ENCODE measurements around the genes CHFR and ZNF268.

GRCh38 chr12:131916810-131917505, 12.1 kb upstream of the PUS1 start:
- PRO-cap, 4 experiments, result no peak in any of the 4 experiments
- RAMPAGE, long total RNA, 2 experiments, result no peak in any of the 2 experiments
- RRBS, result 77% methylated on average over 4 of the region's 38 CpGs

DNA sequence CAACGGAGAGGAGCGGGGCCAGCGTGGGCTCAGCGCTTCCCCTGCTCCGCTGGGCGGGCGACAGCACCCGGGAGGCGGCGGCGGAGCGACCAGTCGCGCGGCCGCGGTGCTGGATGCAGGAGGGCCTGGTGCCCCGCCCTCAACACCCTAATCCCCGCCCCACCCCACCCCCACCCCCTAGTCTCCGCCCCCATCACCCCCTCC, 212 bp upstream of the PUS1 start:
- PRO-cap, 4 experiments, result peak in 4 of 4 experiments; most common minus-strand start position 115 of the sequence (in 3)
- RAMPAGE, long total RNA, 2 experiments, result no peak in any of the 2 experiments
- RRBS, result 1% methylated on average over 7 of the region's 20 CpGs

- PRO-cap, 4 experiments, result peak in 3 of 4 experiments; most common plus-strand start chr12:131950449 (in 1); most common minus-strand start chr12:131950311 (in 3)
- RAMPAGE, long total RNA, 2 experiments, result no peak in any of the 2 experiments
- RRBS, result 1% methylated on average over 34 of the region's 72 CpGs
These were observed 606 bp downstream of the EP400 start for GRCh38 chr12:131950213-131950882.

DNA sequence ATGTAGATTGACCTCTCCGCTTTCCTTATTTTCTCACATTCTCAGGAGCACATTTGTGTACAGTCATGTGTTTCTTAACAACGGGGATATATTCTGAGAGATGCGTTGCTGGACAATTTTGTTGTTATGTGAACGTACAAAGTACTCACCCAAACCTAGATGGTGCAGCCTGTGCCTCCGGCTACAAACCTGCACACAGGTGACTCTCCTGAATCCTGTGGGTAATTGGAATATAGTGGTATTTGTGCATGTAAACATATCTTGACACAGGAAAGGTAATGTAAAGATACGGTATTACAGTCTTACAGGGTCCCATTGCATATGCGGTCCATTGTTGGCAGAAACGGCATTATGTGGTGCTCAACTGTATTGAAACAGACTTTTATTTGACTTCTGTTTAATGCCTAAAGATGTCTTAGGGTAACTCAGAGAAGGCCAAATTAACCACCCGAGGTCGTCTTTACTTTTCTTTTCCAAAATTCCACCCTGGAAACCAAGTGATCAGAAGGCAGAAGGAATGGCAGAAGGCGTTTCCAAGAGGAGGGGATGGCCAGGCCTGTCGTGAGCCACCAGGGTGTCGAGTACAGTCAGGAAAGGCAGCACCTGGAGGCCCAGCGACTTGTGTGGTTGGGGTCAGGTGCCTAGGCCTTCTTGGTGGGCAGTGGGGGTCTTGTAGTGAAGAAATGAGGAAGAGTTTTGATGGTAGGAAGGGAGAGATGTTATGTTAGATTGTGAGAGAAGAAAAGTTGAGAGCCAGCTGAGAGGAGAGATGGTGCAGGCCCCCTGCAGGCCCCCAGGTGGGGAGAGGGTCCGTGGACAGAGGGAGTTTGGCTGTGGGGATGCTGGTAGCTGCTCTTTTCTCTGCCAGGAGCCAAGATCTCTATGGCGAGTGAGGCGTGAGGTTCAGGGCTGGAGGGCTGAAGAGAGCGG, 44.0 kb downstream of the EP400 start:
- PRO-cap, 4 experiments, result no peak in any of the 4 experiments
- RAMPAGE, long total RNA, 2 experiments, result no peak in any of the 2 experiments
- RRBS, result no CpG with 5 or more reads among the region's 18 CpGs

- PRO-cap, 4 experiments, result no peak in any of the 4 experiments
- RAMPAGE, long total RNA, 2 experiments, result no peak in any of the 2 experiments
- RRBS, result no CpG with 5 or more reads among the region's 29 CpGs
These were observed 41.7 kb downstream of the NOC4L start for GRCh38 chr12:132185716-132186525.

GRCh38 chr12:132310271-132310958, 19.0 kb downstream of the GALNT9 start:
- PRO-cap, 4 experiments, result no peak in any of the 4 experiments
- RAMPAGE, long total RNA, 2 experiments, result no peak in any of the 2 experiments
- RRBS, result 32% methylated on average over 6 of the region's 24 CpGs

DNA sequence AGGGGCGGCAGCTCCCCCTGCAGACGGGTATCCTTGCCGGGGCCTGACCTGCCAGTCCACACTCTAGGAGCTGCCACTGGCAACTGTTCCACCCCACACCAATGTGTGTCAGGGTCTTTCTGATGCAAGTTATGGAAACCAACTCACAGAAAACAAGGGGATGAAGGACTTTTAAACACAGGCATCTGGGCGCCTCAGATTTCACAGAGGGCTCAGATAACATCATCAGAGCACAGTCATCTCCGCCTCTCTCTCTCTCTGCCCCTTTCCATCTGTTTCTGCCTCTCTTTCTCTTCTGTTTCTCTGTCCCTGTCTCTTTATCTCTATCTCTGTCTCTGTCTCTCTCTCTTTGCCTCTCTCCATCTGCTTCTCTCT, 67.5 kb upstream of the FBRSL1 start:
- PRO-cap, 4 experiments, result no peak in any of the 4 experiments
- RAMPAGE, long total RNA, 2 experiments, result no peak in any of the 2 experiments
- RRBS, result no CpG with 5 or more reads among the region's 5 CpGs

- PRO-cap, 4 experiments, result no peak in any of the 4 experiments
- RAMPAGE, long total RNA, 2 experiments, result no peak in any of the 2 experiments
- RRBS, result no CpG with 5 or more reads among the region's 16 CpGs
These were observed 19.0 kb upstream of the FBRSL1 start for GRCh38 chr12:132470828-132471447.

- PRO-cap, 4 experiments, result no peak in any of the 4 experiments
- RAMPAGE, long total RNA, 2 experiments, result no peak in any of the 2 experiments
- RRBS, result 93% methylated on average over 4 of the region's 22 CpGs
These were observed 38.6 kb downstream of the FBRSL1 start for GRCh38 chr12:132528511-132528984.

DNA sequence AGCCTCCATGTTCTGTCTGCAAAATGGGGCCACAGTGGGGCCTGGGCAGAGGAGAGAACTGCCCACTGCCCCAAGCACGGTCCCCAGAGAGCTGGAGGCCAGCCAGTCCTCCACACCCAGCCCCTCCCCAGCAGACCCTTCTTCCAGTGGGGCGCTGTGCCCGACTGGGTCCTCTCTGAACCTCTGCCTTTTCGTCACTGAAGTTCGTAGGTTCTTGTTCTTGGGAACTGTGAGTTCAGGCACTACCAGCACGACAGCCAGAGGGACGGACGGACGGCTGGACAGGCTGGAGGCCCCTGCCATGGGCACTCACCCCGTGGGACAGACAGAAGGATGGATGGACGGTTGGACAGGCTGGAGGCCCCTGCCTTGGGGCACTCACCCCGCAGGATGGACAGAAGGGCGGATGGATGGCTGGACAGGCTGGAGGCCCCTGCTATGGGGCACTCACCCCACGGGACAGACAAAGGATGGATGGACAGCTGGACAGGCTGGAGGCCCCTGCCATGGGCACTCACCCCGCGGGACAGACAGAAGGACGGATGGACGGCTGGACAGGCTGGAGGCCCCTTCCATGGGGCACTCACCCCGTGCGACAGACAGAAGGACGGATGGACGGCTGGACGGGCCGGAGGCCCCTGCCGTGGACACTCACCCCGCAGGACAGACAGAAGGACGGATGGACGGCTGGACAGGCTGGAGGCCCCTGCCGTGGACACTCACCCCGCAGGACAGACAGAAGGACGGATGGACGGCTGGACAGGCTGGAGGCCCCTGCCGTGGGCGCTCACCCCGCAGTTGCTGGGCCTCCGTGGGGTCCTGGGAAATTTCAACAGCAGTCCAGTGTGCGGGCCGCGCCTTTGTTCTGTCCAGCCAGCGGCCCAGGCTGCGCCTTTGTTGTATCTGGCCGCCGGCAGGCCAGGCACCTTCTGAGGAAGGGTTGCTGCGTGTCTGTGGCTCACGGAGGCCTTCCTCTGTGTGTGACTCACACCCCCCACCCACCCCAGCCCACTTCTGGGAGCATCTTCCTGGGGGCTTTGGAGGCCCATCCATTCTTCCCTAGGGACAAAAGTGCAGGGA, 57.9 kb downstream of the LRCOL1 start:
- PRO-cap, 4 experiments, result no peak in any of the 4 experiments
- RAMPAGE, long total RNA, 2 experiments, result start-site peak on the plus strand in 1 of 2 experiments, centred at position 187 of the sequence, 13 reads per replicate
- RRBS, result no CpG with 5 or more reads among the region's 45 CpGs

GRCh38 chr12:132602809-132603356, 7.5 kb downstream of the LRCOL1 start:
- PRO-cap, 4 experiments, result peak in 2 of 4 experiments; most common plus-strand start chr12:132603220 (in 1); most common minus-strand start chr12:132602987 (in 1)
- RAMPAGE, long total RNA, 2 experiments, result no peak in any of the 2 experiments
- RRBS, result no CpG with 5 or more reads among the region's 26 CpGs

- PRO-cap, 4 experiments, result peak in 3 of 4 experiments; most common plus-strand start chr12:132622749 (in 3)
- RAMPAGE, long total RNA, 2 experiments, result no peak in any of the 2 experiments
- RRBS, result no CpG with 5 or more reads among the region's 14 CpGs
These were observed 3.9 kb downstream of the P2RX2 start for GRCh38 chr12:132622266-132622993.

GRCh38 chr12:132823947-132824945, 4.4 kb downstream of the GOLGA3 start:
- PRO-cap, 4 experiments, result no peak in any of the 4 experiments
- RAMPAGE, long total RNA, 2 experiments, result no peak in any of the 2 experiments
- RRBS, result no CpG with 5 or more reads among the region's 18 CpGs

- PRO-cap, 4 experiments, result peak in 4 of 4 experiments; most common plus-strand start chr12:132887837 (in 2); most common minus-strand start chr12:132887572 (in 2)
- RAMPAGE, long total RNA, 2 experiments, result no peak in any of the 2 experiments
- RRBS, result 2% methylated on average over 14 of the region's 87 CpGs
These were observed at the start of gene CHFR for GRCh38 chr12:132887513-132888481. TSS of gene CHFR (minus strand) at chr12:132887605.

- PRO-cap, 4 experiments, result no peak in any of the 4 experiments
- RAMPAGE, long total RNA, 2 experiments, result no peak in any of the 2 experiments
- RRBS, result no CpG with 5 or more reads among the region's 3 CpGs
These were observed 3.7 kb downstream of the ZNF140 start for GRCh38 chr12:133084182-133085002.

GRCh38 chr12:133181028-133182378, at the start of gene ZNF268:
TSS of gene ZNF268 (plus strand) at chr12:133181495.
- PRO-cap, 4 experiments, result peak in 4 of 4 experiments; most common plus-strand start chr12:133181515 (in 3); most common minus-strand start chr12:133181371 (in 1)
- RAMPAGE, long total RNA, 2 experiments, result start-site peak on the plus strand in 1 of 2 experiments, at chr12:133181486-133181541 at its widest, 113 reads per replicate
- RRBS, result 3% methylated on average over 5 of the region's 51 CpGs